ENCODE measurements around the gene TTC13.

DNA sequence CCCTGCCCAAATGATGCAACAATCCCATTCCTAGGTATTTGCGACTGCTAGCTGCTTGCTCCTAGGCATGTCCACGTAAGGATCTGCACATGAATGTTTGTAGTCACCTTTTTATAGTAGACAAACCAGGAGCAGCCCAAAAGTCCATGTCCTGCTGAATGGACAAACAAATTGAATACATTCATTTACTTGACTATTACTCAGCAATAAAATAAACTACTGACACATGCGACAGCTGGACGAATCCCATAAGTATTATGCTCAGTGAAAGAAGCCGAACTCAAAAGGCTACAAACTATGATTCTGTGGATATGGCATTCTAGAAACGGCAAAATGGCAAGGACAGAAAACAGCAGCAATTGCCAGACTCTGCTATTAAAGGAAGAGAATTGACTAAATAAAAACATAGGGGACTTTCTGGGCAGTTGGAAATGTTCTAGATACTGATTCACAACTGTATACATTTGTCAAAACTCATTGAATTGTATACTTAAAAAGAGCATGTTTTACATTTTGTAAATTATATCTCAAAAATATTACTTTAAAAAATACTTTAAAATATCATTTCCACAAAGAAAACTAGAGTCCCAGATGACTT is 161.8 kb upstream of the GALNT2 start:
- PRO-cap = no peak

DNA sequence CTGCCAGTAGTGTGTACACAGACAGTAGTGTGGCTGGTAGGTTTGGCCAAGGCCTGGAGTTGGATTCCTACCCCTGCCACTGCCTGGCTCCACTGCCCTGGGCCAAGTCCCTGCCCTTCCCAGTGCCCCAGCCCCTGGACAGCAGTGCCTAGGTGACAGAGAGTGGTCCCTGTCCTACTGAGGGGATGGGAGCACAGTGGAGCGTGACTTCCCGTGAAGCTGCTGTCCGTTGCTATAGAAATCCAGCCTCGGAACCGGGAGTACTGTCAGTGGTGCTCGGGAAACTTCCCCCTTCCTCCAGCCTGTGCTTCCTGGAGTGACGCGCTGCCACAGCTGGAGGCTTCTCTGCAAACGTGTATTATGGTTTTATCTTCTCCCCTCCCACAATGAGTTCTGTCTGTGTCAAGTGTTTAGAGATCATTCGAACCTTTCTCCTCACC is 73.3 kb downstream of the GALNT2 start:
- PRO-cap = no peak

DNA sequence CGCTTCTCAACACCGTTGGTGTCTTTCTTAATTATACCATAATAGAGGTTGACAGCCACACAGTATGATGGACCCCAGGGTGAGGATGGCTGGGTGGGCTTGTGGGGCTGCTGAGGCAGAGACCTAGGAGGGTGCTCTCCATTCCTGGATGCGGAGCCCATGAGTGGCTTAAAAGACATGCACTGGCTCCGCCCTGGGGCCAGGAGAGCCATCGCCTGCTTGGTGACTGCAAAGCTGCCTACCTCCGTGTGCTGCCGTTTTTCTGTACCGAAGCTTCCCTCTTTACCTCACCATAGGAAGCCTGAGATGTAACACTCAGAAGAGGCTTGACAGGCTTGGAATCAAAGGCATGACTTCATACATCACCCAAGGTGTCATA is 82.9 kb downstream of the GALNT2 start:
- PRO-cap = no peak

DNA sequence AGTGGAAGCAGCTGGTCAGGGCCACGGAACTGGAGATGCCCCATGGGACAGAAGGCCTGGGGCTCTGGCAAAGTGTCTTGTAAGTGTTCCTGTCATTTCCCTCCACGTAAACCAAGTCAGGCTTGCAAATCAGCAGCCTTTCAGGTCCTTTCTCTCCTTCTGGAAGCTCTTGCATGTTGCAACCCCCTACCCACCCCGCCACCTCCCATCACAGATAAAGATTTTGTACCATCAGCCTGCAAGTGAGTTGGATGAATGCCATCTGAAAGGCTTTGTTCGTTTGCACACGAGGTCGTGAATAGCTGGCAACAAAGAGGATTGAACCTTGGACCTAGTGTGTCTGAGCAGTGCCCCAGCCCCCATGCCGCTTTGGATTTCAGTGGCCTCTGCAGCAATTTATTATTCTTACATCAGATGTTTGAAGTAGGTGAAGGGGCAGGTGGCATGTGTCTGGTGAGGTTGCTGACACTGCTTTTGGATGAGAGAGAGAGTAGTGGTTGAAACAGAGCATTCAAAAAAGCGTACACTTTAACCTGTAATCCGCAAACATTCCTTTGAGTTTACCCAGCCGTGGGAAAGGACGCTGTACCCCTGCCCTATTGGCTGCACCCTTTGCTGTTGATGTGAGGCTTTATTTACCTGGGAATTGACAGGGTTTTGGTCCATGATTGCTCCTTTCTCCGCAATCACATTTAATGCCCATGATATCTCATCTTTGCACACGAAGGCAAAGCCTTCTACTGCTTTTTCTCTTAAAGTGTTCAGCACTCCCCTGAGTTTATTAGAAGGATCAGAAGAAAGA is 91.7 kb downstream of the GALNT2 start:
- PRO-cap = no peak

DNA sequence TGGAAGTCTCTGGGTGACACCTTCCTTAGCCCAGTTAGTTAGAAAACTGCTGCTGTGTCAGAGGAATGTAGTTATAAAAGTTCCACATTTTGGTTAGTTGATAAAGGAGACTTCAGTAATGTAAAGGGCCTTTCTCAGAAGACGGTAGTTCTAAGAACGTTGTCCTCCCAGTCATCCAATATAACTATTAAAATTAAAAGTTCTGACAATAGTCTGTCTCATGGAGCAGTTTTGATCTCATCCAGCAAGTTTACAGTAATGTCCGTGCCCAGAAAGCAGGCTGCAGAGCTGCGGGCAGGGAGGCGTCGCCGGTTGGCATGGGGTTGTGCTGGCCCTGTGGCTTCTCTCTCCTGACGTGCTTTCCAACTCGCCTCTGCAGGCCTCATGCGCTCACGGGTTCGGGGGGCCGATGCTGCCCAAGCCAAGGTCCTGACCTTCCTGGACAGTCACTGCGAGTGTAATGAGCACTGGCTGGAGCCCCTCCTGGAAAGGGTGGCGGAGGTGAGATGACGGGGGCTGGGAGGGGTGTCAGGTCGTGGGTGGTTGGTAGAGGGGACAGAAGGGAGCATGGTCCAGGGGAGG is 176.0 kb downstream of the GALNT2 start:
- PRO-cap = no peak

GRCh38 chr1:230702662-230703589 is 11.0 kb downstream of the AGT start:
- PRO-cap = no peak

- PRO-cap = no peak
Observed at GRCh38 chr1:230739802-230740210, 7.4 kb upstream of the CAPN9 start.

DNA sequence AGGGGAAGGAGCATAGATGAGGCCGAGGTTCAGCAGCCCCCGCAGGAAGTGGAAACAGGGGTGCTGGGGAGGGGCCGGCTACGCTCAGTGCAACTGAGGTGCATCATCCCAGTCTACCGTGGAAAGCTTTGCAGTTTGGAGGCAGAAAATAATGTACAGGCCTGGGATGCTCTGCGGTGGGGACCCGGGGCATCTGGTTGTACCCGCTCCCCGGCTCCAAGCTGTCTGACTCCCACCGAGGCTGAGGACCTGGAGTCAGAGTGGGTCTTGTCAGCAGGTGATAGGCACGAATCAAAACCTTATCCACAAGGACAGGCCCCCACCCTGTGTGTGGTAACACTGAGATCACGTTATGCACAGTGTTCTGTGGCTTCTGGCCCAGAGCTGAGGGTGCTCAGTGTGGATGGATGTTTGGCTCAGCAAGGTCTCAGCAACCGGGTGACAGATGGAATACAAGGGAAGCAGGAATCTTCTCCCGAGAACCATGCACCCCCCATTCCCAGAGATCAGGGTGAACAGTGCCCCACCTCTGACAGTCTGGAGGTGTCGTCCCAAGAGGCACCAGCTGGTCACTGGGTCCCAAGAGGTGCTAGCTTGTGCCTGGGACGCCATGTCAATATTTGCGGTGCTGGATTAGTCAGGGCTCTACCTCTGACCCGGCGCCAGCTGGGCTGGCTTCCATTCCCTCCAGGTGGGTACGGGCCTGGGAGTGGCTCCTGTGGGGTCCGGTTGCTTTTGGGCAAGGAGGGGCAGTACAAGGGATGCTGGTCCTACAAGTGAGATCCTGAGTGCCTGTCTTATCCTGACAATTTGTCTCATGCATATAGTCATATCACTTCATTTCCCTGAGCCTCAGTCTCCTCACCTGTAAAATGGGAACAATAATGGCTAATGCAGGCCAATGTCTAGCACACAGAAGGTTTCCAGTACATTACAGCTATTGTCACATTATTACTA is 815 bp downstream of the CAPN9 start:
- PRO-cap = no peak

DNA sequence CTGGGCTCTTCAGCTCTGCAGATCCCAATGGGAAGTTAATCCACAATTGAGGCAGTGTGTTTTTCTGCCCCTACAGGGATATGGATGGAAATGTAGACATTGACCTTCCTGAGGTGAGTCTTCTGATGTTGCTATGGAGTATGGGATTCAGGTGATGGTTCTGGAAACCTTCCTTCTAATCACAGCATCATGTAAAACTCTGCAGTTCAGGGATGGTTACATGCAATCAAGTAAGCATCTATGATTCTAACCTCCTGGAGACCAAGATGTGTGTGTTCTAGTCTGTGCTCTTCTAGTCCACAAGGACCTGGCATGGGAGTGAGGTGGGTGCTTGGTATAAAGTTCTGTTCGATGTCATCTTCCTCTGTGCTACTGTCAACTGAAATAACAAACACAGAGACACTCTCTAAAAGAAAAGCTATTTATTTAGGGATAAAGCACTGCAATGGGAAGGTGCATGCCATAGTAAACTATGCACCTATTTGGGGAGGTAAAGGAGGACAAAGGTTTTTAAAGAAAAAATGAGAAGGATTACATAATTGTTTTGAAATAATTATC is 38.8 kb downstream of the CAPN9 start:
- PRO-cap = no peak

- PRO-cap = no peak
Observed at GRCh38 chr1:230835038-230835237, 33.4 kb downstream of the C1orf198 start.

DNA sequence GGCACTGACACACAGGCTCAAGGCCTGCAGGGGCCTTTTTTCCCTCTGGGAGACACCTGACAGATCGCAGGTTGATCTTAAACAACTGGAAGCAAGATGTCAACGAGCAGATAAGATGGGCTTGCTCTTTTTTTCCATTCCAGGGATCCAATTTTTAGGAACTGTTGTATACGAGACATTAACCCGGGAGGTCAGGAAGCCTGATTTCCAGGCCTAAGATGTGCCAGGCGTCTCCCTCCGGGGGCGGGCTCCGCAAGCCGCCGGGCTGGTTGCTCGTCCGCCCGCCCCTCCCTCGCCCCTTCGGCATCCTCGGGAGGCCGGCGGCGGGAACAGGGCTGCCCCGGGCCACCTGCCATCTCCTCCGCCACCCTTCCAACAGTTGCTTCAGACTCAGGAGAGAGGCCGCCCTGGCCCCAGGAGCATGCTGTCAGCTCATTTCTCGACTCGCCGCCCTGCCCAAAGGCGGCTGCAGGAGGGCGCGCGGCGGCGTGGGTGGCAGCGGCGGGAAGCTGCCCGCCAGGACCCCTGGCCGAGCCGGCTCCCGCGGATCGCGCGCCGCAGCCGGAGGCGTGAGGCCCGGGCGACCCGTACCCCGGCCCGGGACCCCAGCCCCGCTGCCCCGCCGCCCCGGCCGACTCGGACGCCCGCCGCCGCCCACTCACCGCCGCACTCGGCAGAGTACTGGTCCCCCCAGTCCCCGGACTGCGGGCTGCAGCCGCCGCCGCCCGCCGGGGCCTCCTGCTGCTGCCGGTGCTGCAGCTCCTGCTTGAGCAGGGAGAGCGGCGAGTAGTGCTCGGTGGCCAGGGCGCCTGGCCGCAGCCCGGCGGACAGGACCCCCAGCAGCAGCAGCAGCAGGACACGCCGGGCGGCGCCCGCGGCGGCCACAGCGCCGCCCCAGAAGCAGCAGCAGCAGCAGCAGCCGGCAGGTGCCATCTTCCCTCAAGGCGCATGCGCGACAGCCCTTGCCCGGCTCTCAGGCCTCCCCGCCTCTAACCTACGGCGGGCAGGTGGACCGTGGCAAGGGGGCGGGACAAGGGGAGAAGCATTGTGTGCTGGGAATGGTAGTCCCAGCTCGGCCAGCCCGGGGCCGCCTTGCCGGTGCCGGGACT is at the start of gene TTC13:
Gene TTC13, minus strand, starts transcription at position 964 of the 1,109 bp plus-strand sequence.
- PRO-cap = unidirectional peak, plus-strand start at position 305 of the sequence; unidirectional peak, plus-strand start at position 386 of the sequence; unidirectional peak, plus-strand start at position 434 of the sequence; bidirectional peak, plus-strand start outside the sequence, minus-strand start at position 951 of the sequence

GRCh38 chr1:231040569-231040903 is 482 bp upstream of the FAM89A start:
- PRO-cap = no peak

DNA sequence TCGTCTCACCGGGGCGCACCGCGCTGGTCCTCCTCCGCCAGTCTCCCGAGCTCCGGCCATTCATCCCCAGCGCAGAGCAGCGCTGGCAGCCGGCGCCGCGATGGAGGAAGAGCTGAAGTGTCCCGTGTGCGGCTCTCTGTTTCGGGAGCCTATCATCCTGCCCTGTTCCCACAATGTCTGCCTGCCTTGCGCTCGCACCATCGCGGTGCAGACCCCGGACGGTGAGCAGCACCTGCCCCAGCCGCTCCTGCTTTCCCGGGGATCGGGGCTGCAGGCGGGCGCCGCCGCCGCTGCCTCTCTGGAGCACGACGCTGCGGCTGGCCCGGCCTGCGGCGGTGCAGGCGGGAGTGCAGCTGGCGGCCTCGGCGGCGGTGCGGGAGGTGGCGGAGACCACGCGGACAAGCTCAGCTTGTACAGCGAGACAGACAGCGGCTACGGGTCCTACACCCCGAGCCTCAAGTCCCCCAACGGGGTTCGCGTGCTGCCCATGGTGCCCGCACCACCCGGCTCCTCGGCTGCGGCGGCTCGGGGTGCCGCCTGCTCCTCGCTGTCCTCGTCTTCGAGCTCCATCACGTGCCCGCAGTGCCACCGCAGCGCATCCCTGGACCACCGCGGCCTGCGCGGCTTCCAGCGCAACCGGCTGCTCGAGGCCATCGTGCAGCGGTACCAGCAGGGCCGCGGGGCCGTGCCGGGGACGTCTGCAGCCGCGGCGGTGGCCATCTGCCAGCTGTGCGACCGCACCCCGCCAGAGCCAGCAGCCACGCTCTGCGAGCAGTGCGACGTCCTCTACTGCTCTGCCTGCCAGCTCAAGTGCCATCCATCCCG is 1.2 kb downstream of the TRIM67 start:
- PRO-cap = no peak

- PRO-cap = no peak
Observed at GRCh38 chr1:231215326-231215645, 25.7 kb downstream of the C1orf131 start.

- PRO-cap = no peak
Observed at GRCh38 chr1:231421347-231422102, 562 bp downstream of the EGLN1 start.

DNA sequence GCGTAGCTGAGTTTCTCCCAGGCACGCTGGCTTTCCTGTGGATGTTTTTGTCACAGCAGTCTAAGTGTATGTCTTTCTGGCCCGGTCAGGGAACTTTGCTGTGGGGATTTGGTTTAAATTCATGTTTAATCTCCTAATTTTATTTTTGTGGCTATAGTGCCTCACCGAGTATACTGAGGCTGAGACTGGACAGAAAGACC is 292.7 kb downstream of the DISC1 start:
- PRO-cap = no peak

DNA sequence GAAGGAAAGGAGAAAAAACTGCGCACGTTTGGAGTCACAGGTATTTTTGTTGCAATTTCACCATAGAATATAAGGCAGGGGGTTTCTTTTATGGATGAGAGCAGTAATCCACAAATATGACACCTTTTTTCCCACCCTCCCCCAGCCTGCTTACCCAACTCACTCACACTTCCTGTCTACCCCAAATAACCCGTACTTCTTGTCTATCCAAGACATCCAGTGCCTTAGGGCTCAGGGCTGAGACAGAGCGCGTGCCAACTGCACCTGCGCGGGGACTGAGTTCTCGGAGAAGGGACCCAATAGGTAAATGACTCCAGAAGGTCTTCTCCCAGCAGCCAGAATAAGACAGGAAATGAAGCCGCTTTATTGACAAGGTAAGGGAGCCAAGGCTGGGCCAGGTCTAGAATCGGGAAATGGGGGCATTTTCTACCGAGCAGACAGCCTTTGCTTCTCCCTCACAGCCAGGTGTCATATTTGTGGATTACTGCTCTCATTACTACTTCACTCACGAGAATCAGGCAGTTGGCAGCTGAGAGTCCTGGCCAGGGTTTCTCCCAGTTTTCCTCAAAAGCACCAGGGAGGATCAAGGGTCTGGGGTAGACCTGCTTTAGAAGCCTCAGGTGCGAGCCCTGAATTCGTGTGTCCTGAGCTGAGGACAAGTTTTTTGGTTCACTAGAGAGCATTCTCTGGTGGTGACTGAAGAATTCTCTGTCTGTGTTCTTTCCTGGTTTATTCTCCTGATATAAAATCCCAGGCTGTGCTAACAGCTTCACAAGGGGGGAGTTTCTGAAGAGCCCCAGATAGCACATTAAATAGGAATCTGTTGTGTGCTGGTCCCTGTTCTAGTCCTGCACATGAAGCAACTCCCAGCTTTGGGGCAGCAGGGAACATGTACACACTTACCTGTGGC is 368.8 kb downstream of the SIPA1L2 start:
- PRO-cap = no peak

DNA sequence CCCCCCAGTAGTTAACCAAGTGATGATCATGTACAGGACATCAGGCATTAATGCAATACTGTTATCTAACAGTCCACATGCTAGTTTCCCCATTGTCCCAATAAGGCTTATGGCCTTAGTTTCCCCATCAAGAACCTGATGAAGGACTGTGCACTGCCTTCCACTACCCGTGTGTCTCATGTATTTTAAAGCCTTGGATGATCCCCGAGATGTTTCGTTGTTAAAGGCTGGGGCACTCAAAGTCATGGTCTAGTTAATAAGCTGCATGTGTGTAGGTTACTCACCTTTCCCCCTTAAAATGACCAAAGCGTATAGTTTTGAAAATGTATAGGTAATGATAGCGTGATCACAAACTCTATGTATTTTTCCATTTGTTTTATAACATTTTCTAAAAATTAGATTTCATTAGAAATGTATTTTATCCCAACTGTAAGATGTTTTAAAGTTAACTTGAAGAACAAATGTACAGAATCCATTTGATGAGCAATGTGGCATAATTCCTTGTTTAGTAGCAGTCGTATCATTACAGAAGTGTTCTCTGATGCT is 195.0 kb downstream of the SIPA1L2 start:
- PRO-cap = no peak

DNA sequence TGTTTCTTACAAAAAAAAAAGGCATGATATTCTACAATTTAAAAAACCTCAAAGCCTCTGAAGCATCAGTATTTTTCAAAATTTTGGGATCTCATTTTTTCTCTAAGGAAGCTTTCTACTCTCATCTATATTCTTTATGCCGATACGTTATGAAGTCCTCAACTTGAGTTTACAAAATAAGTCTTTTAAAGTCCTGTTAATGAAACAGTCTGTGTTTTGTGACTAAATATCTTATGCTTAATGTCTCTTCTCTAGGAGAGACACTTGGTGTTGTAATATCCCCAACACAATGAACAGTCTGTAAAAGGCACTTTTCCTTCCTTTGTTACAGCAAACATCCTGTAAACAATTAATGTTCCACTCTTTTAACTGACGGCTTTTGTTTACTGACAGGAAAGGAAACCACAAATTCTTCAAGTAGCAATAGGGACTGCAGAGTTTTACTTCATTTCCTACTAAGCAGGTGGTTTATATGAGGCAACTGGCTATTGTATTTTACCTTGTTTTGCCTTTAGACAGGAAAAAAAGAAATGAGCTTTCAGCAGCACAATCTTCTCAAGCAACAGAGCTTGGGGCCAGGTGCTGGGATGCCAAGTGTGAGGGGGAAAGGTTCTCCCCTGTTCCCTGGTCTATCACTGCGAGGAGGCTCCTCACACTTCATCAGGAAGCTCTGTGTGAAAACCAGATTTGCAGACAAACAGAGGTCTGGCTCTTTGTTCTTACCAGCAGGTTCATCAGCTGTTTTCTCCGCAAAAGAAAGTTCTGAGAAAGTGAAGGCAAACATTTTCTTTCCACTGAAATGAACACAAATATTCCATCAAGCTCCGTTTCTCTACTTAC is 51.3 kb downstream of the SIPA1L2 start:
- PRO-cap = no peak

DNA sequence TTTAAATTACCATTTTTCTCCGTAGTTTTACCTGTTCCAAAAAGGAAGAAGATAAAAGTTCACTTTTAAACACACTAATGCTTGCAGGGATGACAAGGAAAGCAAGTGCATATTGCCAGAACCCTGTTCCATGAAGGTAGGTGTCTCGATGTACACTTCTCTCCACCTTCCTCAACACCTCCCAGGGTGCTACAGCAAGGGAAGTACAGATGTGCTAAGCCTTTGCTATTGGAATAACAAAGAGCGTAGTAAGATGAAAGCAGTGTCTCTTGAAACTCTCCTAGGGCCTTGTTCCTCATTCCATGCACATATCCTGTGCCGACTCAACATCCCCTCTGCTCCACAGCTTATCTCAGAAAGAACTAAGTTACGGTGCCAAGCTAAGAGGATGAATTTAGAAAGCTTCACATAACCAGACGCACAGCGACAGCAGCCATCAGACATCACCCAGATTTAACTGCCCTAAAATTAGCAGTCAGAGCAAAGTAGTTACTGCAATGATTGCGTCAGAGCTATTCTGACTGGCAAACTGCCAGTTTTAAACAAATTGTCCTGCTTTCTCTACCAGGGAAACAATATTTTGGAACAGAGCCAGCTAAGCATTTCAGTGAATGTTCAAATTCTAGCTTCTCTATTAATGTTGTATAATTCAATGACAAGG is 9.6 kb downstream of the SIPA1L2 start:
- PRO-cap = no peak

Measured in LUHMES (cell line).